Bronchus fibroblast of lung (primary cell): Measurements from ENCODE around the genes VWCE, PPP1R32, MYRF and FADS1.

- RAMPAGE, long total RNA = no peak
Measured at GRCh38 chr11:60952791-60952996, 718 bp upstream of the SLC15A3 start.

- RAMPAGE, long total RNA = no peak
Measured at GRCh38 chr11:60982708-60983255, 11.3 kb downstream of the CD6 start.

DNA sequence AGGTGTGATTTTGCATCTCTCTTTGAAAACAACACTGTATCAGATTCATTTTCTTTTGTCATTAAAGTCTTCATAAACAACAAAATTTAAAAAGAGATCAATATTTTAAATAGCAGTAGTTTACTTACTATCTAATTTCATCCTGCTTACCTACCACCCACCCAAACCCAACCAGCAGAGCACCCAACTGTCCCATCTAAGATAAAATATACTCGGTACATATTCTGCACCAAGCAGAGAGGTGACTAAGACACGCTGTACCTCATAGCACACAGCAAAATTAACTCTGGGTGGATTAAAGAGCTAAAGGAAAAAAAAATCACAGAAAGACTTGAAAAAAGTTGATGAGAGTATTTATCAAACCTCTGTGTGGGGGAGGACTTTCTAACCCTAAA, 25.9 kb upstream of the CD5 start:
- RAMPAGE, long total RNA = no peak

- RAMPAGE, long total RNA = no peak
Measured at GRCh38 chr11:61083178-61083523, 19.1 kb upstream of the CD5 start.

GRCh38 chr11:61294729-61295843, at the start of gene VWCE:
VWCE (minus strand) TSS chr11:61295316.
- RAMPAGE, long total RNA = no peak

DNA sequence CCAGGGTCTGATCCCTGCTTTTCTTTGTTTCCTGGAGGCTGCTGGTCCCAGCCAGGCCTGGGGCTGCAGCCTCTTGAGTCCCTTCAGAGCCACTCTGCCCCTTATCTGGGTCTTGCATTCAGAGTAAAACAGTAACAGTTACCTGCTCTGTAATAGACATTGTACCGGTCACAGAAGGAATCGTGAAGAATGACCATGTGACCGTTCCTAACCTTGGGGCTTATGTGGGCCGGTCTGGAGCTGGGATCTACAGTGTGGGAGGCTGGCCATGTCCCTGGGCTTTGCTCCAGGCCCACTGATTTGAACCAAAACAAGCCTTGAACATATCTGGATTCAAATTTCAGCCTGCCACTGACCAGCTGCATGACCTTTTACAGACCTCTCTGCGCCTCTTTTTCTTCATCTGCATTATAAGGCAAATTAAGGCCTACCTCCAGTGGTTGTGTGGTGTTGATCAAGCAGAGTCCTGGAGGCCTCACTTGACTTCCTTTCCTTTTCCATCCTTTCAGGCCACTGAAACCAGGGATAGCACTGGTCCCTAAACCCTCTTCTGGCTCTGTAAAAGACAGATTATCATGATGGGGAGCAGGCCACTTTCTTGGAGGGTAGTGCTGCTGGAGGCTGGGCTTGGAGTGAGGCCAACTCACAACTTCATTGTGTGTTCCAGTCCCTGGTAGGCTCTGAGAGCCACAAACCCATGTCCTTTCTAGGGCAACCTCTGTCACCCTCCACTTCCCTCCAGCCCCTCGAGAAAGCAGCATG, 2.0 kb downstream of the TKFC start:
- RAMPAGE, long total RNA = no peak

DNA sequence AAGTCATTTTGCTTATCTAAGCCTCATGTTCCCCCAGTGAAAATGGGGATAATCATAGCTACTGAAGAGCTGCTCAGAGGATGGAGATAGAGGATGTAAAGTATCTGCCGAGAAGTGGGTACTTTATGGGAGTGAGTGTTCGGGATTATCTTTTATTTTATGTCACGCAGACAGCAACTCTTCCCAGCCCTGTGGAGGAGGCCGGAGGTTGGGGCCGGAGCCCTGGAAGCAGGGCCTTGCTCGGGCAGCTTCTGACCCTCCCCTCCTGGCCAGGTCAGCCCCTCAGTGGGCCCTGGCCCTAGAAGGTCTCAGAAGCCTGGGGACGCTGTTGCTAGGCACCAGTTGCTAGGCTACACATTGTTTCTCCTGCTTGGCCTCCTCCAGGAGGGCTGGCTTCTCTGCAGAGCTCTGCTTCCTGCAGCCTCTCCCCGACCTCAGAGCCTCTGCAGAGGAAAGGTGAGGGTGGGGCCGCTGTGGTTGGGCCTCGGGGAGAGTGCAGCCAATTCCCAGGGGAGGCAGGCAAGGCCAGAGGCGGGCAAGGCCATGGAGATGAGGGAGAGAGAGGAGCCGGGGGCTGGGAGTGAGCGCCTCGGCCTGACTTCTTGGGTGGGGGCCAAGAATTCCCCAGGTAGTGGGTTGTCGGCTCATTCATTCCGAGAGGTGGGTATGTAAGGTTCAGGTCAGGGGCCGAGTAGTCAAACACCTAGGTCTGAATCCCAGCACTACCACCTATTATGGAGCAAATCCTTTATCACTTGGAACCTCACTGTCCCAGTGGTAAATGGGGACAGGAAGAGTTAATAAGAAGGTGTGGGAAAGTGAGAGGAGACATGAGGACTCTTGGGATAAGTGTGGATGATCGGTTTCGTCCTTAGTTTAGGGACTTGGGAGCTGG, at the start of gene PPP1R32:
TSS of gene PPP1R32 (plus strand) at position 360 of the 895 bp plus-strand sequence.
- RAMPAGE, long total RNA = no peak

- RAMPAGE, long total RNA = no peak
Measured at GRCh38 chr11:61507791-61508385, 661 bp upstream of the LRRC10B start.

GRCh38 chr11:61516214-61516908, 7.8 kb downstream of the LRRC10B start:
- RAMPAGE, long total RNA = no peak

- RAMPAGE, long total RNA = no peak
Measured at GRCh38 chr11:61529336-61530306, 21.1 kb downstream of the LRRC10B start.

DNA sequence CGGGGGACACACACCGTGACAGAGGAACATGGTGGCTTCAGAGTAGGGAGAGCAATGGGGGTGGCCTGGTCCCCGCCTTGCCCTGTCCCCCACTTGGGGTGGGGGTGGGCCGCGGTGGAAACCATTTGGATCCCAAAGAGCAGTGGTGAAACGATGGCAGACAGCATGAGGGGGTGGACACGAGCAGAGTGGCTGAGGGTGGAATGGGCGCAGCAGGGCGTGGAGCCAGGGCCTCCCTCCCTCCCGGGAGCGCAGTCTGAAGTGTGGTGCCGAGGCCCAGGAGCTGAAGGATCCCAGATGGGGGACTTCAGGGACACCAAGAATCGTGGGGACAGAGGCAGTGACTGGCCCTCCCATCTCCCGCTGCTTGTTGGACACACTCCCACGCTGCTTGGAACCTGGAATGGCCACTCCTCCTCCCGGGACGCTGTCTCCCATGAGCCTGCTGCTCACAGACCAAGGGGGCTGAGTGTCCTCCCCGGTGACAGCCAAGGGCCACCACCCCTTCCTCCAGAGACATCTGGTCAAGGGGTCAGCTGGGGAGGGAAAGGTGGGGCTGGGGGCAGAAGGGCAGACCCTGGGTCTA, 26.8 kb downstream of the LRRC10B start:
- RAMPAGE, long total RNA = no peak

- RAMPAGE, long total RNA = no peak
Measured at GRCh38 chr11:61607339-61607926, 26.6 kb upstream of the SYT7 start.

DNA sequence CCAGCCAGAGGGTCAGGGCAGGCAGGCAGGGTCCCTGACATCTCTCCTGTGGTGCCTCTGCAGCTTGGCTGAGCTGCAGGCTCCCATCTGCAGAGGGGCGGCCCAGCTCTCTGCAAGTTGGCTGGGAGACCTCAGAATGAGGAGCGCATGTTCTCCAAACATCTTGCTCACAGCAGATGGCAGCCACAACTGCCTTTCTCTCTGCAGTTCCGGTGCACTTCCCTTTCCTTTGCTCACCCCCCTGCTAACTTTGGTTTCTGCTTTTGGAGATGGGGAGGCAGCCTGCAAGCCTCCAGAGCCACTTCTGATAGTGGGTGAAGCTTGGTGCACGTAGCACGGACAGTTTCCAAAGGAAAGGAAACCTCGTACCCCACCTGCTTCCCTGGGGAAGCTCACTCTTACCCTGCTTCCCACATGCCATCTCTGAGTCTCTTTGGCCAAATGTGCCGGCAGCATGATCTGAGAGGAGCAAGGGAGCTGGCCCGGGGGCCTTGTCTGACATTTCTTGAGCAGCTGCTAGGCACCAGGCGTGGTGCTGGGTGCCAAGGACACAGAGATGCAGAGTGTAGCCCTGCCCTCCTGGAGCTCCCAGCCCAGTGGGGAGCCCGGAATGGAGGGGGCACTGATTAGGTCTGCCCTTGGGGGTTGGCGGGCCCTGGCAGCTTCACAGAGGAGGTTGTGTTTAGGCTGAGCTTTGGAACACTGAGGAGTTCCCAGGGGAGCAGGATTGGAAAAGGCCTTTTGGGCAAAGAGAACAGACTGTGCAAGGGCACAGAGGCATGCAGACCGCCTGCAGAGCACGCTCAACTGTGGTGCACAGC, 18.2 kb downstream of the DAGLA start:
- RAMPAGE, long total RNA = no peak

- RAMPAGE, long total RNA = no peak
Measured at GRCh38 chr11:61701261-61701998, 21.2 kb downstream of the DAGLA start.

- RAMPAGE, long total RNA = no peak
Measured at GRCh38 chr11:61749547-61750531, 2.6 kb upstream of the MYRF start.

GRCh38 chr11:61752228-61752867, at the start of gene MYRF:
MYRF (plus strand) TSS chr11:61752636.
- RAMPAGE, long total RNA = no peak

- RAMPAGE, long total RNA = no peak
Measured at GRCh38 chr11:61775709-61776293, 16.6 kb downstream of the TMEM258 start.

- RAMPAGE, long total RNA = no peak
Measured at GRCh38 chr11:61777050-61777901, 15.1 kb downstream of the TMEM258 start.

DNA sequence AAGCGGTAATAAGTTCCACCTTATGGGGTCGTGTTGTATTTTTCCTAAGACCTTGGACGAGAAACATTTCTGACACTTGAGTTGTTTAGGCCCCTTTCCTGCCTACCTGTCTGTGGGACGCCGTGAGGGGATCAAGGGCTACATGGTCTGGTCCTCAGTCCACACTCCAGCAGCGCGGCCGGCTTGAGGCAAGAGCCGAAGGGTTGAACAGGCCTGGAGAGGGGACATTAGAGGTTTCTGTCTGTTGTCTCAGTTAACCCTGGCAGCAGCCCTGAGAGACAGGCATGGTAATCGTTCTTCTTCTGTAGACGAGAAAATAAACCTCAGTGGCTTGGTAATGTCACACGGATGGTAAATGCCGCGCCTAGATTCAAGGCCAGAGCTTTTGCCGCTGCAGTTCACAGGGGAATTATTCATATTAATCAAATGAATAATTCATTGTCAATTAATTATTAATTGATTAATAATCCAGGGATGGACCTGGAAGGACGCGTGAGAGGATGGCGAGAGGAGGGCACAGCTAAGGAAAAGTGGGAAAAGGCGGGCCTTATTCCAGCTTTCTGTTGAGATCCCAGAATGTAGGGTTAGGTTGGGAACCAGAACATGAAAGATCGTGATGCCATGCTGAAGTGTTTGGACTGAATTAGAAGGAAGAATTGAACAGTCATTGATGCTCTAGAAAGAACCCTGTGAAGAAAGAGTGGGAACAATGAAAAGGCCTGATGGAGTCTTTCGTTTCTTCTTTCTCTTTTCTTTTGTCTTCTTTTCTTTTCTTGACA, 684 bp downstream of the FEN1 start:
- RAMPAGE, long total RNA = no peak

DNA sequence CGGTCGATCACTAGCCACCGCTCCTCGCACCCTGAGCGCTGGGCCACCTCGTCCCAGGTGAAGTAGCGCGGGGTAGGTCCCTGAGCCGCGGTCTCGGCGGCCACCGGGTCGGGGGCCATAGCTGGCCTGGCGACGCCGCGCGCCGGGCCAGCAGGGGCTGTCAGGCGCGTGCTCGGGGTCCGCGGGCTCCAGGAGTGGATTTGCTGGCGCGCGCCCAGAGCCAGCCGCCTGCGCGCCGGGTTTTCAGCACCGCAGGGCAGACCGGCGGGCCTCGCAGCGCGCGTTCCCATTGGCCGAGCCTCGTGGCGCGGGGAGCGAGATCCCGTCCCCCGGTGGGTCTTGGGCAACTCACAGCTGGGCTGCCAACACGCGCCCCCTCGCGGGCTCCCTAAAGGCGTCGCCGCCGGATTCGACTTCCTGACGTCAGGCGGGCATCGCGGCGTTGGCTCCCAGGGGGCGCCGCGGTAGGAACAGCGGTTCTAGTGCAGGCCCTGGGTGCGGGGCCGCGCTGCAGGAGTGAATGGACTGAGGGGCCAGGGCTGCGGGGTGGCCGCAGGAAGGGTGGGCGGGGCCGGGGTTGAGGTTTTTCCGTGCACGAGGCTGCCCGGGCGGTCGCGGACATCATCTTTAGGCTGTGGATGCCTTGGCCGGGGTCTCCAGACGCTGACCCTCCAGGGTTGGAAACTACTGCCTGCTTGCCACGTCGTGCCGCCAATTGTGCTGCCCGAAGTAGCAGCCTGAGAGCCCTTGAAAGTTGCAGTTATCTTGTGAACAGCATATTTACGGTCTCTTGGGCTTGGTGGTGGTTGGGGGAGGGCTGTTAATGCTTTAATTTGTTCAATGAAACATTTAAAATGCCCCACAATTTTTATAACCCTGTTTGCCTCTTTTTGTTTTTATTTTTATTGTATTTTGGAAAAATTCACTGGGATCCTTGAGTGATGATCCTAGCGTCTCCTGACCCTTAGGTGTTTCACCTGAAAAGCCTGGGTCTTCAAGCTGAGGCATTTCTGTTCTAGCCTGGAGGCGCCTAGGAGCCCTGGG, at the start of gene FADS1:
TSS of gene FADS1 (minus strand) at position 364 of the 1,044 bp plus-strand sequence.
- RAMPAGE, long total RNA = start-site peak on the minus strand centred at position 191 of the sequence, 64 bp wide, 318 and 454 reads in 2 replicates